Melanocyte of skin (primary cell): Measurements from ENCODE around the gene PPP1R3G.

- CAGE, long polyA plus RNA, 2 experiments, result no peak in any of the 2 experiments
Observed at GRCh38 chr6:3790455-3790694, 38.9 kb upstream of the PXDC1 start.

- CAGE, long polyA plus RNA, 2 experiments, result no peak in any of the 2 experiments
Observed at GRCh38 chr6:3801057-3801643, 48.0 kb upstream of the FAM50B start.

GRCh38 chr6:3825146-3825562, 24.0 kb upstream of the FAM50B start:
- CAGE, long polyA plus RNA, 2 experiments, result no peak in any of the 2 experiments

- CAGE, long polyA plus RNA, 2 experiments, result no peak in any of the 2 experiments
Observed at GRCh38 chr6:3881719-3882059, 32.5 kb downstream of the FAM50B start.

DNA sequence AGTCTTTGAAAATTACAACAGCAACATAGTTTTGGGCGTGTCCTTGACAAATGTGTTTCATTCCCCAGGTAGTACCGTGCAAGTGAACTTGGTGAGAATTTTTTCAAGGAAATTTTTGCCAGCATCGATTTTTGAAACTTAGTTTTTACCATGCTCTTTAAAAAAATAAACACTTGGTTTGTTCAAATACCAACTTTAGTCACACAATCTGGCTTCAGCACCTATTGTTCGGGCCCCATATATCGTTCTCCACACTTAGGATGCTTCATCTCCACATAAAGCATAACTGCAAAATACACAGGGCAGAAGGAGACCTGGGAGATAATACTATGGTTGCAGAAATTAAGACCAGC, 2.1 kb upstream of the PRPF4B start:
- CAGE, long polyA plus RNA, 2 experiments, result no peak in any of the 2 experiments

- CAGE, long polyA plus RNA, 2 experiments, result no peak in any of the 2 experiments
Observed at GRCh38 chr6:4087129-4087691, 8.3 kb upstream of the FAM217A start.

DNA sequence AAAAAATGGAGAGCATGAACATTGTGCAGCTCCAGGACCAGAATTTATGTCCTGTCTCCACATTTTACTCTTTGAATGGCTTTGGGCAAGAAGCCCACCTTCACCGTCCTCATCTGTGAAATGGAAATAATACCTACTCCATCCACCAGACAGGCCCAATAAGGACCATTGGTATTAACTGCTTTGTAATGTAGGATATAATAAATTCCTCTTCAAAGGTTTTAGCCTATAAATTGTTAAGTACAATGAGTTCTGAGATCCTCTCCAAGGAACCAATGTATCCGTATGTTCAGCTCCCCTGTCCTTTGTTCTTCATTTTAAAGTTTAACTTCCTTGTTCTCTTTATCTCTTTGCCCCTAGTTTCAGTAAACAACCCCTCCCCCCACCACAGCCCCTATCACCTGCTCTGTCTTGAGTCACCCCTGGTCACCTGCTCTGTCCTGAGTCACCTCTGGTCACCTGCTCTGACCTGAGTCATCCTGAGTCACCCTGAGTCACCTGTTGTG, 288.8 kb upstream of the CDYL start:
- CAGE, long polyA plus RNA, 2 experiments, result no peak in any of the 2 experiments

GRCh38 chr6:4728065-4728501, 48.1 kb upstream of the CDYL start:
- CAGE, long polyA plus RNA, 2 experiments, result no peak in any of the 2 experiments

GRCh38 chr6:4781992-4782298, 5.7 kb downstream of the CDYL start:
- CAGE, long polyA plus RNA, 2 experiments, result no peak in any of the 2 experiments

DNA sequence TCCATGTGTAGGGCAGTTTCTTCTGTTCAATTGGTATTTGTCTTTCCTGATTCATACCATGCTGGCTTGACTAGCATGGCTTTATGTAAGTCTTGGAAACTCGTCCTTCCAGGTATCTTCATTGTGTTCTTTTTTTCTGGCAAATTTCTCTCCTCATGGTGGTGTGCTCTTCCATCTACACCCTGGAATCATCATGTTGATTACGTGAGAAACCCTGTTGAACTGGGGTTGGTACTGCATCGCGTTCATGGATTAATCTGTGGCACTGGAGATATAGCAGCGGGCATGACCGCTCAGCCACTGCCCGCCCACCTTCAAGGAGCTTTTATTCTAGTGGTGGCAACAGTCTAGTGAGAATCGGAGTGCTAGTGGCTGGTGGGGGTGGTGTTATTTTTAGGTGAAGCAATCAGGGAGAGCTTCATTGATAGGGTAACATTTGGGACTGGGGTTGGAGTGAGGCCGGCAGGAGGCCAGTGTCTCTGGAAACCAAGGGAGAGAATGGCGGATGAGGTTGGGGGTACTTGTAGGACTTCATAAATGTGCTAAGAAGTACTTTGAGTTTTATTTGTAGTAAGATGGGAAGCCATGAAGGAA, 16.9 kb downstream of the CDYL start:
- CAGE, long polyA plus RNA, 2 experiments, result no peak in any of the 2 experiments

GRCh38 chr6:4935252-4935992, 68.4 kb downstream of the RPP40 start:
- CAGE, long polyA plus RNA, 2 experiments, result no peak in any of the 2 experiments

- CAGE, long polyA plus RNA, 2 experiments, result no peak in any of the 2 experiments
Observed at GRCh38 chr6:4951925-4952546, 51.8 kb downstream of the RPP40 start.

DNA sequence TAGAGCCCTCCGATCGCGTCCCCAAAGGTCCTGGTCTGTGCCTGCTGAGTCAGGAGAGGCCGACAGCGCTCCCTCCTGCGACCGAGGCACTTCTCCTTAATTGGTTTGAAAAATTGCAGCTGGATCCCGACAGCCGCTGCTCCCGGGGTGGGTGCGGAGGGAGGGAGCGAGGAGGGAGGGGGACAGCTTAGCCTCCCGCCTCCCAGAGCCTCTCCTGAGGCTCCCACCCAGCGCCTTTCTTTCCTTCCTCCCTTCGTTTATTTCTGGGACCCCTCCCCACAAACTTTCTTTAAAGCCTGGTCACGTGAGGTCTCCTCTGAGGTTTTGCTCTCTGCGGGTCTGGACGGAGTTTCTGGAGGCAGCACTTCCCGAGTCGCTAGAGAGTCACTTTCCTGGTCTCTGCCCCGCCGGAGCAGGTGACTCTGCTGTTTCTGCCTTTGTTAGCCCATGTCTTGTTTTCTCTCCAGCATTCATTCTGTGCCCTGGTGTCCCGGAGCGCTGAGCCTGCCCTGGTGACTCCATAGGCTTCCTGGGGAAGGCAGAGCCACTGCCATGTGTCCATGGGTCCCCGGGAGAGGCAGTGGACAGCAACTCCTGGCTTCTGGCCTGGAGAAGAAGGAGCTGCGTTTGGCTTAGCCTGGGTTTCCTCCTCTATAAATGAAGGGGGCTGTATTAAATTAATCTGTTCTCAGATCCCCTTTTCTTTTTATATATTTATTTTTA, 22.5 kb upstream of the RPP40 start:
- CAGE, long polyA plus RNA, 2 experiments, result no peak in any of the 2 experiments

- CAGE, long polyA plus RNA, 2 experiments, result no peak in any of the 2 experiments
Observed at GRCh38 chr6:5057139-5057488, 28.0 kb upstream of the PPP1R3G start.

GRCh38 chr6:5085016-5085629, at the start of gene PPP1R3G:
Gene PPP1R3G, plus strand, starts transcription at chr6:5085341.
- CAGE, long polyA plus RNA, 2 experiments, result no peak in any of the 2 experiments

- CAGE, long polyA plus RNA, 2 experiments, result no peak in any of the 2 experiments
Observed at GRCh38 chr6:5087137-5087924, 2.2 kb downstream of the PPP1R3G start.

DNA sequence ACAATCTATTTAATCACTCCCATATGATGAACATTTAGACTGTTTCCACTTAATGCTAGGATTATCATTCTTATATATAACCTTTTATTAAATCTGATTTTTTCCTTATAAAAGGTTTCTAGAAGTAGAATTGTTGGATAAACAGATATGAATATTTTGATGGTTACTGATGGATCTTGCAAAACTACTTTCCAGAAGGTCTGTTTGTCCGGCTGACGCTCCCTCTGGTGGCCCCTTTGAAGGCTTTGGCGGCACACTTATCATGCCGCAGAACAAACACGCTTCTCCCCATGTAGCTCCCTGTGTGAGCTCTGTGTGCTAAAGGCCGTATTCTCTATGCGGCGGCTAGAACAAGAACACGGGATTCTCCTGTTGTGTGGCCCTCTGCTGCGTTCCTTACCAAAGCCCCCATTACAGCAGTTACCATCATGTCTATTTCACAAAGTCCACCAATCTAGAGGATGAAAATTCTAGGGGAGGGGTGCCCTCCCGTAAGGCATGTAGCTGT, 30.0 kb downstream of the PPP1R3G start:
- CAGE, long polyA plus RNA, 2 experiments, result no peak in any of the 2 experiments

DNA sequence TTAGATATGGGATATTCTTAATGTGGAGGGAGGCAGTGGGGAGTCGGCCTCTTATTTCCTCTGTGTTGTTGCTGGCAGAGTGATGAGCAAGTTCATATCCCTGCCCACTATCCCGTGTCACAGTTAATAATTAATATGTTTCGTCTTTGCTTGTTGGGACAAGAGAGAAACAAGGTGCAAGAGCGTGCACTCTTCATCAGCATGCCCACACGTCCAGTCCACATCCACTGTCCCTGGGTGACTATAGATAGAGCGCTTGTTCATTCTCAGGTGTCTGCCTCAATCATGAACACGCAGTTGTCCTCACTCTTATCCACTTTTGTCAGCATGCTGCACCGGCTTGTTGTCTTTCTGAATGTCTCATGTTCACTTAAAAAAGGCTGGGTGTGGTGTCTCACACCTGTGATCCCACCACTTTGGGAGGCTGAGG, 34.0 kb downstream of the PPP1R3G start:
- CAGE, long polyA plus RNA, 2 experiments, result no peak in any of the 2 experiments

DNA sequence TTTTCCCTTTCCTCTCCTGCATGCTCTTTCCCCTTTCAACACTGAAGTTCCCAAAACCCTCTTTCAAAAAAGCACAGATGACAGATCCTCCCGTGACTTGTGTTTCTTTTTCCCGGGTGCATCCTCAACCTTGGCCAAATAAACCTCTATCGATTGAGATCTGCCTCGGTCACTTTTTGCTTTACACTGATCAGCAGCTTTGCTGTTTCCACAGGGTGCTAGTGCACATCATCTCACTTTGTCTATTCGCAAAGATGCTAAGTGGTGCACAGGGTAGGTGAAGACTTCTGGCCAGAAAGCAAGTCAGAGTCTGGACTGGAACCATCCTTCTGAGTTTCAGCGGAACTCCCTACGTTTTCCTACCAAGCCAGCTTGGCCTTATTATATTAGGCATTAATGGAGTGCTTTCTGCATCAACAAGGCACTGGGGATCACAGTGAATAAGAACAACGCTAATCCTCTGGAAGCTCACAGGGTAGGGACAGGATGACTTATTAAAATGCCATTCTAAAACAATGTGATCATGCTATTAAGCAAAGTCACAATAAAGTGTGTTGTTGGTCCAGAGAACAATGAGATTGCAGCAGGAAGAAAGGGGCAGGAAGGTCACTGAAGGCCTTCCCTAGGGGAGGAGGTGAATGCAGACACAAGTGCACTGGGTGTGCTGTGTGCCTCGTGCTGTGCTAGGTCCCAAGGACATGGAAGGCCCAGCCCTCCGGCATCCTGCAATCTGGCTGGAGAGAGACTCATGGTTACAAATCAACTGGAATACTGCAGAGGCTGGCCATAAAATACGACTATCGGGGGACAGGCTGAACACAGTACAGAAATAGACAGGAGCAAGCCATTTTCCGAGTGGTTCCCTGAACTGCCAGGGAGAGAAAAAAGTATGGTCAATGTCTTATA, 55.9 kb downstream of the LYRM4 start:
- CAGE, long polyA plus RNA, 2 experiments, result no peak in any of the 2 experiments

- CAGE, long polyA plus RNA, 2 experiments, result no peak in any of the 2 experiments
Observed at GRCh38 chr6:5287206-5288198, 26.2 kb downstream of the FARS2 start.